Cardiac ventricle fibroblast (primary cell): ENCODE results near the gene SYTL2.

- RAMPAGE, long total RNA, result no peak
Observed at GRCh38 chr11:83693171-83693967, 407.2 kb upstream of the CCDC90B start.

GRCh38 chr11:85474307-85474597, 152.9 kb downstream of the DLG2 start:
- RAMPAGE, long total RNA, result no peak

DNA sequence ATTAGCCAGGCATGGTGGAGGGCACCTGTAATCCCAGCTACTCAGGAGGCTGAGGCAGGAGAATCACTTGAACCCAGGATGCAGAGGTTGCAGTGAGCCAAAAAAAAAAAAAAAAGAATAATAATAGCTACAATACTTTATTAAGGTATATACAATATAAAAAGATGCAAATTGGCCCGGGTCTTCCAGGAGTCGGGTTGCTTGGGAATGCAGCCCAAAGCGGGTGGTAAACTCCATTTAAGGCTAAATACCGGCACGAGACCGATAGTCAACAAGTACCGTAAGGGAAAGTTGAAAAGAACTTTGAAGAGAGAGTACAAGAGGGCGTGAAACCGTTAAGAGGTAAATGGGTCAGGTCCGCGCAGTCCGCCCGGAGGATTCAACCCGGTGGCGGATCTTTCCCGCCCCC, 143.3 kb downstream of the DLG2 start:
- RAMPAGE, long total RNA, result no peak

- RAMPAGE, long total RNA, result no peak
Observed at GRCh38 chr11:85547293-85548067, 79.7 kb downstream of the DLG2 start.

- RAMPAGE, long total RNA, result no peak
Observed at GRCh38 chr11:85660816-85661863, 3.8 kb downstream of the CREBZF start.

DNA sequence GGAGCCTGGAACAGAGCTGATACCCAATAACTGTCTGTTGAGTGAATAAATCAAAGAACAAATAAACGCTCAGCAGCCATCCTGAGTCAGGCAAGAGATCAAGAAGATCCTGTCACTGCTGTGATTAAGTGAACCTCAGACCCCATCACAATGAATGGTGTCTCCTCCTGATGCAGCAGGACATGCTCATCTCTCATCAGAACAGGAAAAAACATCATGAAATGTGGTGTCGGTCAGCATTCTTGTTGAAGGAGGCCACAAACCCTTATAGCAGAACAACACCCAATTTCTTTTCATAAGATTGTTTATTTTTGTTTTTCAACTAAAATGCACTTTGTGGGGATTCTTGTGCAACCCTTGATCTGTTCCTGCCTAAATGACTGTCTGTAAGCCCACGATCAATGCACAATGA, 60.3 kb downstream of the SYTL2 start:
- RAMPAGE, long total RNA, result no peak

GRCh38 chr11:85774278-85774509, 36.7 kb downstream of the SYTL2 start:
- RAMPAGE, long total RNA, result no peak

DNA sequence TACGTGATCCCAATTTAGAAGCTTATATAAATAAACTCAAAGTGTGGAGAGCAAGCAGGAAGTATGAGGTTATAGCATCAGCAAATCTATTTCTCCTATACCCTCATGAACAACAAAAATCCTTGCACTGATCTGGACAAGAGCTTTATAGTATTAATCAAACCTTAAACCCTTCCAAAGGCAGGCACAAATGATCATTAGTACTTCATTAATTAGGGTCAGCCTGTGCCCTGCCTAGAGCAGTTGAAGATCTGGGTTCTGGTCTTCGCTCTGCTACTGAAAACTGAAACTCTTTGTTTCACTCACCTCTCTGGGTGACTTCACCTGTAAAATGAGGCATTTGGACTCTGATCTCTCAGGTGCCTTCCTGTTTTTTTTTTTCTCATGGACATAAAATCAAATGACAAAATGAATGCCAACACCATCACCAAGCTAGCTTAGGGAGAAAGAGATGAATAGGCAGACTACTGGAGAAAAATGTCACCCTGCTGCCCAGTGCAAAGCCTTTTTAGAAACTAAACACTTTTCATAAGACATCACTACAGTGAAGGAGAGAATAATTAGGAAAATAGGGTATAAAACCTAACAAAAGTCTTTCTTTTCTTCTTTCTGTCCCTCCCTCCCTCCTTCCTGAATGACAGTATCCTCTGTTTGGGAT, 36.2 kb downstream of the SYTL2 start:
- RAMPAGE, long total RNA, result no peak

GRCh38 chr11:85810786-85811693, at the start of gene SYTL2:
TSS of gene SYTL2 (minus strand) at chr11:85811141.
- RAMPAGE, long total RNA, result no peak

GRCh38 chr11:86029635-86029961, 39.3 kb downstream of the PICALM start:
- RAMPAGE, long total RNA, result no peak

GRCh38 chr11:86058649-86059513, 10.0 kb downstream of the PICALM start:
- RAMPAGE, long total RNA, result no peak

DNA sequence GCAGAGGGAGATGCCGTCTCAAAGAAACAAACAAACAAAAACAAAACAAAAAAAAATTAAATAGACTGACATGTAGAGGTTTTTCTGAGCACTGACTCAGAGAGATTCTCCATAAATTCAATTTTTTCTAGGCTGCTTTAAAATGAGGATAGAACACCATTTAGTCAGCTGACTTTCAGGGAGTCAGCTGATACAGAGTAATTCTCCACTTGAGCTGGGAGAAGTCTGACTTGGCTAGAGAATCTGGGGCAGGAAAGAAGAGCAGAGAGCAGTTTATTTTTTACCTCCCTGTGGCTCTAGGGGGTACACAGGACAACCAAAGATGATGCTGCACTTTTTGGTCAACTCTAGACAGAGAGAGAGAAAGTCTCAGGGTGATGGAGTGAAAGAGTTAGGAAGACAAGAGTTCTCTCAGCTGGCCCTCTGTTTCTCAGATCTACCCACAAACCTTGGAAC, 67.3 kb upstream of the EED start:
- RAMPAGE, long total RNA, result no peak

- RAMPAGE, long total RNA, result no peak
Observed at GRCh38 chr11:86179535-86180140, 64.9 kb upstream of the EED start.

DNA sequence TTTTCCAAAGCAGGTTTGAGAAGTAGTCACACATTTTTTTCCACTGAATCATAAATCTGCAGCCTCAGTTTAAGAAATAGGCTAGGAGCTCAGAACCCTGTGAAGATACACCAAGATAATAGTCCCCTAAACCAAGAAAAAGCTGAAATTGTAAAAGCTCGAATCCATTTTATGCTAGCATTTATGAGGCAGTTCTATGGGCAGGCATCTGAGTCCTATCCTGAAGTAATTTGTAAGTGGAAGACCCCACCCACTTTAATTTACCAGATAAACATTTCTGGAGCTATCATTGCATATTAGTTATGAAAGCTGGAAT, 149.6 kb downstream of the CCDC81 start:
- RAMPAGE, long total RNA, result no peak

DNA sequence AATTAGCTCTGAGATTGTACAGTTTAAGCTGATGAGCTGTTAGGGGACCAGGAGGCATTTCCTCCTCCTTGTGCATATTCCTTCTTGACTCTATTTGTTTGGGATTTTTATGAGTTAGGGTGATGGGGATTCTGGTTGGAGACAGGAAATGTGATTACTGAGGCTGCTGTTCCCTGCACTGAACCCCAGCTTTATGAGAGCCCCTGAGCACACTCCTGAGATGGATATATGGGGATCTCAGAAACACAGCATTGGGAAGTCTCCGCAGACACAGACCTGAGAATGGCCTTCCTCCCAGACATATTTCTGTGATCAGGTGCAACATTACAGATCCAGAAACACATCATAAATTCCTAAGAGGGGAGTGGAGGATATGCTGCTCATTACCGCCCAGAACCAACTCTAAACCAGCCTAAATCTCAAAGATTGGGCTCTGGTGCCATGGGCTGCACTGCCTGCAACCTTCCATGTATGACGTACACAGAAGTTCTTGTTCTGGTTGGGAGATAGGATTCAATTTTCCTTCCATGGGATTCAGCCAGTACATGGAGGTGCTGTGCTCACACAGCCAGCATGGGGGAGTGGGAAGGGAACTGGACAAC, 195.7 kb downstream of the CCDC81 start:
- RAMPAGE, long total RNA, result no peak

- RAMPAGE, long total RNA, result no peak
Observed at GRCh38 chr11:86800838-86801122, 438 bp downstream of the PRSS23 start.

DNA sequence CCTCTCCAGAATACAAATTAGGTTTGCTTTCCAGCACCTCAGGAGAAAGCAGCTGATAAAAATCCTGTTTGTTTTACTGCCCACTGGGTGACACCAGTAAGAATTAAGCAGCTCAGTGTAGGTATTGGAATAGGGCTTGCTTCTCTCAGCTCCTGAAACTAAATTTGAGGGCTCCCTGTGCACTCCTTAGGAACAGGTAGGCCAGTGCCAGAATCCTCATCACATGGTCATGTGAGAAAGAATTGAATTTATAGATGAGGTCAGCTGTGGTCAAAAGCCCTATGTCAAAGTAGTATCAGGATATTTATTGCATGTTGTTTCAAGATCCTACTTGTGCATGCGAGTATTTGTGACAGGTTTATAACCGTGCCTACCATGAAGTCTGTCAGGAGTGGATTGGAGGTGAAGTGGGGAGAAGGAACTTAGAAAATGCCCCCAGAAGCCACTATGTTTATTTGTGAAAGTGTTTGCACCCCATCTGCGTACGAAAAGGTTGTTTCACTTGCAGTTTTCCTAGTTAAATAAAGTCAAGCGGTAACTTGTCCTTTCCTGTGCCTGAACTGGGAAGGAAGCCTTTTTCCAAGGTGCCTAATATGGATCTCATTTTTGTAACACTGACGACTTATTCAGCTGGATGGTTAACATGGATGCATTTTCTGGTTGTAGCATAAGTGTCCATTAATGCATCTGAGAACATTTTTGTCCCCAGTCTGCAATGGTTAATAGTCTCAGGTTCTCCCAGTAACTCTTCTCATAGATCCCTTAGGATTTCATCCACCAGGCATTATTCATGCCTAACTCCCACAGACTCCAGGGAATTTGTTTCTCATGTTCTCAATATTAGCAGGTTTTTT, 1.3 kb downstream of the PRSS23 start:
- RAMPAGE, long total RNA, result no peak

GRCh38 chr11:86808540-86809299, 8.4 kb downstream of the PRSS23 start:
- RAMPAGE, long total RNA, result no peak

GRCh38 chr11:86812077-86812316, 11.7 kb downstream of the PRSS23 start:
- RAMPAGE, long total RNA, result no peak

DNA sequence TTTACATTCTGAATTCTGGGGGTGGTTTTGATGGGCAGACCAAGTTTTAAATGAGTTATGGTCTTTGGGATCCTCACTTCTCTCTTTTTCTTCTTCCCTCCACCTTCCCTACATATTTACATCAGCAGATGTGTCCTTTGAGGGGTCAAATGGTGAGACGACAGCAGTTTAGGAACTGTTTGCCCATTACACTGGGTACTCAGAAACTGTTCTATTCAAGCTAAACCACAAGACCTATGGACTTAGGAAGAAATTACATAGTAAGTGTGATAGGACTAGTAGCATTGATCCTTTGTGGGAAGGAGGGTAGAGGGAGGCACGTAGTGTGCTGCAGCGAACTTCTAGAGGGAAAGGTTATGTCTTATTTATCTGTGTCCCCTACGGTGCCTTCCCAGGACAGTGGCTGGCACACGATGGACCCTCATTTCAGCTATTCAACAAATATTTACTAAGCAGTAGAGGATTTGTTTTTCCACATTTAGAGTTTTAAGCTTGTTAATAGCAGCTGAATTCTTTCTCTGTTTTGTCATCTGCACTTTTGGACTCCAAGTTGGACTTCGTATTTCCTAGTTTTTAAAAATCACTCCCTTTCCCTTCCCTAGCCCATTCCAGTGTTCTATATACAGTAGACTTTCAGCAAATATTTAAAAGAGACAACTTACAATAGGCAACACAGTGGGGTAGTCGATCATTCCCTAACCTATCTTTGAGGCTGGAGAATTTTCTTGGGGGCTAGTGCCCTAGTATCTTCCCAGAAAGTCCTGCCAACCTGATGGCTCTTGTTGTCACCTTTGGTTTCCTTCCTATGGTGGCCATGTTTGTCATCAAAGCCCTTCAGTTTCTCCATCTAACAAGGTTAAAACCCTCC, 13.9 kb downstream of the FZD4 start:
- RAMPAGE, long total RNA, result no peak